Mesangial cell (primary cell): ENCODE measurements around a stretch of chr12.

- RAMPAGE, long total RNA: no peak
Measured at GRCh38 chr12:46470069-46470326, 97.4 kb upstream of the SLC38A2 start.

DNA sequence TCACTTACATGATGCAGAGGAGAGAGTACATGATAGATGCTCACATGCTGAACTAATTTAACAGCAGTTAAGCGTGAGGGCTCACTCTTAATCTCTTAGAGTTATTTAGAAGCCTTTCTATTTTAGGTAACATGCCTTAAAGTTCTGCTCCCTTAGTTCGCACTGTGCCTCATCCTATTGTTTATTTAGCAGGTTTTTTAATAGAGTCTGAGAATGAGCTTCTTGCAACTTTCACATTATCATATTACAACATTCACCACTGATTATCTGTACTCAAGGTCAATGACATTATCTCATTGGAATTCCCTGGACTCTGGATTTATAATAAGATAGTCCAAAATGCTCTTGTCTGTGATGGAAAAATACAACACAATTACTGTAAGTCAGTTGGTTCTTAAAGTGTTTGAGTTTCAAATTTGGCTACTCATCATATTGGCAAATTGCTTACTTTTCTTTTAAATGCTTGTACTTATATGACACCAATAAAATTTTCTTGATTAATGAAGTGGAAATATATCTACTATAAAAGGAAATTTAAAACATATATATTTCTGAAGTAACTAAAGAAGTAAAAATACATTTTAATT, 183.6 kb upstream of the SLC38A2 start:
- RAMPAGE, long total RNA: no peak

DNA sequence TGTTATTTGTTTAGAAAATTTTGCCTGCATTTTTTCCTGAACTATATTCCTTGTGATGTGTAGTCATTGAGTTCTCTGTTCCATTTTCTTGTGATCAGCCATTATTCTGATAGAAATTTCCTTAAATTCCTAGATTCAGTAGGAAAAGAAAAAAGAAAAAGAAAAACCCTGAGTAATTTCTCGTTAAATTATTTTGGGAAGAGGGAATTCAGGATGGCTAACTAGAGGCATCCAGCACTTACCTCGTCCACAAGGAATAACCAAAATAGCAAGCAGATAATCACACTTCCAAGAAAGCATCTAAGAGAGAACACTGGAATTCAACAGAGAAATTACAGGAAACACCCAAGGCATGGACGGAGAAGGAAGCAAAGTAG, 222.7 kb downstream of the SLC38A4 start:
- RAMPAGE, long total RNA: no peak

GRCh38 chr12:46640001-46640512, 185.7 kb downstream of the SLC38A4 start:
- RAMPAGE, long total RNA: no peak

DNA sequence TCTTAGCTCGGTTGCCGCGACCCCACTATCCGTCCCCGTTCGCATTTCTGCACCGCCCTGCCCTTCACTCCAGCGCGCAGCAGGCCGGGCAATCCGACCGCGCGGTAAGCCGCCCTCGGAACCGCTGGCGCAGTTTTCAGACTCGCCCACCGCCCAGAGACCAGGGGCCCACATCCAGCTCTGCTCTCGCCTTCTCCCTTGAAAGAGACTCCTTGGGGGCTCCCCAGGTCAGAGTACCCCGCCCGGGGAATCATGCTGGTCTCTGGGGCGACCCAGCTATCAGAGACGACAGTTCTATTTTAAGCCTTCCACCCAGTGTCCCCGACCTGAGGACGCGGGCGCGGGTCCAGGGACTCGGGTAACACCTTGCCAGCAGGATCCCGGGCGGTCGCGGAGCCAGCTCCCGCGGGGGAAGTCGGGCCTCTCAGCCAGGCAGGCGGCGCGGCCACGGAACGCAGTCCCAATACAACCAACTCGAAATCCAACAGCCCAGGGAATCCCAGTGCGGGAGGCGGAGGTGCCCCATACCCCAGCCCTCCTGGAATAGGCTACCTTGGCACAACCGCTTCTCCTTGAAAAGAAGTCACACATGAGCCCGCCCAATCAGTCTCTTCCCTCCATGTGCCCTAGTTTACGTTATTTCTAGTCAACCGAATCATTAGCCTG, 5.8 kb upstream of the SLC38A4 start:
- RAMPAGE, long total RNA: no peak

- RAMPAGE, long total RNA: no peak
Measured at GRCh38 chr12:46959484-46960087, 119.8 kb upstream of the PCED1B start.

DNA sequence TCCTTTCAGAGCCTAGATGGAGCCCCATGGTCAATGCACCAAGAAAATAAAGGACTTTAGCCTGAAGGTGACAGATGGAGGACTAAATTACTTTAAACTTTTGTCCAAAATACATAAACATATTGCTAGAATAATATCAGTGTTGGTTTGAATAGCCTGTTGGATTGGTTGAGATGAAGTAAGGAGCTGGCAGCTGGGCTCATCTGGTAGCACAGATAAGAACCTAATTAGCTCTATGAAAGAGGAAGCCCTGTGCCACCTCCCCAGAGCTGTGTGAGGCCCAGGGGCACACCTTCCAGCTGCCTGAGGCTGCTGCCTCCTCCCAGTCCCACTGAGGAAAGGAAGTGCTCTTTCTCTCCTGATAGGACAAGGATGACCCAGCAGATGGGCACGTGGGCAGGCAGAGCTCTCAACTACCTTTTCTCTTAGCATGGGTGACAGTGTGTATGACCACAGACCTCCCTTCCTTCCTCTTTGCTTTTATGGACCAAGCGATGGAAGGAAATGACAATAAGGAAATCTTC, 127.4 kb upstream of the AMIGO2 start:
- RAMPAGE, long total RNA: no peak

GRCh38 chr12:47209544-47209907, 129.8 kb upstream of the AMIGO2 start:
- RAMPAGE, long total RNA: no peak

DNA sequence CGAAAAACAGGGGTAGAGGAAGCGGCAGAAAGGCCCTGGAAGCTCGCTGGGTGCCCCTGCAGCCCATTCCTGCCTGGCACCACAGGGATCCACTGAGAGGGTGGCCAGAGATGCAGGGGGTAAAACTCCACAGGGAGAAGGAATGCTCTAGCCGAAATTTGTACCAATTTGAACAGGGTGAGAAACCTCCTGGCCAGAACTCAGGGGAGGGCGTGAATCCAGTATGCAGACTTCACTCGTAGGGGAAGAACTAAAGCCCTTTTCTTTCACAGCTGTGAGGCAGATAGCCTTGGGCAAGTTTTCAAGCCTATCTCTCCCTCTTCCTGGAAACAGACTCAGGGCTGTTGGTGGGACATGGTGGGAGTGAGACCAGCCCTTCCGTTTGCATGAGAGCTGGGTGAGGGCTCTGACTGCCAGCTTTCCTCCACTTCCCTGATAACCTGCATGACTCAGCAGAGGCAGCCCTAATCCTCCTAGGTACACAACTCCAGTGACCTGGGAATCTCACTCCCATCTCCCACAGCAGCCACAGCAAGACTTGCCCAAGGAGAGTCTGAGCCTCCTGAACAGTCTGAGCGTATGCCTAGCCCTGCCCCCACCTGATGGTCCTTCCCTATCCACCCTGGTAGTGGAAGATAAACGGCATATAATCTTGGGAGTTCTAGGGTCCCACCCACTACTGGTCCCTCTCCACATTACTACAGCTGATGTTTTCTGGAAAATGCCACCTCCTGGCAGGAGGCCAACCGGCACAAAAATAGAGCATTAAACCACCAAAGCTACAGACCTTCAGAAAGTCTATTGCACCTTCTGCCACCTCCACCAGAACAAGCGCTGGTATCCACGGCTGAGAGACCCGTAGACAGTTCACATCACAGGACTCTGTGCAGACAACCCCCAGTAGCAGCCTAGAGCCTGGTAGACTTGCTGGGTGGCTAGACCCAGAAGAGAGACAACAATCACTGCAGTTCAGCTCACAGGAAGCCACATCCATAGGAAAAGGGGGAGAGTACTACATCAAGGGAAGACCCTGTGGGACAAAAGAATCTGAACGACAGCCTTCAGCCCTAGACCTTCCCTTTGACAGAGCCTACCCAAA, 170.2 kb upstream of the AMIGO2 start:
- RAMPAGE, long total RNA: no peak

DNA sequence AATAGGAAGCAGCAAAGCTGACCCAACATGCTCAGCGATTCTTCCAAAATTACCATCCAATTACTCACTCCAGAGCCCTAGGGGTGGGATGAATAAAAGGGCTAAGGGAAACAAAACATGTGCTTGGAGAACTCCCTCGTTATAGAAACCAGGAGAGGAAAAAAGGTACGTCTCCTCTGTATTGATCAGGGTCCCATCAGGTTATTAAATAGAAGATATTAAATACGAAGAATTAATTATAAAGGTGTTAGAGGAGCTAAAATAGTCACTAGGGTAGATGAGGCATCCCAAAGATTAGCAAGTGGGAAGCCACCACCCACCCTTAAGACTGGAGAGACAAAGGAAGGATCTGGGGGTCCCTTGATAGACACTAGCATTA, 188.0 kb upstream of the AMIGO2 start:
- RAMPAGE, long total RNA: no peak

GRCh38 chr12:47362046-47362605, 282.4 kb upstream of the AMIGO2 start:
- RAMPAGE, long total RNA: no peak

DNA sequence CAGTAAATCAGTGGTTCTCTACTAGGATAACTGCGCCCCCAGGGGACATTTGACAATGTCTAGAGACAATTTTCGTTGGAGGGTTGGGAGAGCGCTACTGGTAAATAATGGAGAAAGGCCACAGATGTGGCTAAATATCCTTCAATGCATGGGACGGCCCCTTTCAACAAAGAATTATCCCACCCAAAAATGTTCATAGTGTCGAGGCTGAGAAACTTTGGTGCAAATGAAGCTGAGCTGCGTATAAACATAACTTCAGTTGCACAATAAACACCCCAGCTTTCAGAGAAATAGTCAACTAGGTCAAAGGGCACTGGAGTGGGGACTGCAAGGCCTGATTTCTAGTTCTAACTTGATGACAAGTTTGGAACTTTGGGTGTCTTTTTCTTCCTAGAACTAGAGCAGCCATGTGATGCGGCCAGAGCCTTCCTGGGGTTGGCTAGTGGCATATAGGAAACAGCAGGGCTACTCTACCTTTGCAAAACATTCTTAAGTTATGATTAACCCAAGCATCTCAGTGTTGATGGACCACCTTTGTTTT, 298.4 kb upstream of the AMIGO2 start:
- RAMPAGE, long total RNA: no peak

DNA sequence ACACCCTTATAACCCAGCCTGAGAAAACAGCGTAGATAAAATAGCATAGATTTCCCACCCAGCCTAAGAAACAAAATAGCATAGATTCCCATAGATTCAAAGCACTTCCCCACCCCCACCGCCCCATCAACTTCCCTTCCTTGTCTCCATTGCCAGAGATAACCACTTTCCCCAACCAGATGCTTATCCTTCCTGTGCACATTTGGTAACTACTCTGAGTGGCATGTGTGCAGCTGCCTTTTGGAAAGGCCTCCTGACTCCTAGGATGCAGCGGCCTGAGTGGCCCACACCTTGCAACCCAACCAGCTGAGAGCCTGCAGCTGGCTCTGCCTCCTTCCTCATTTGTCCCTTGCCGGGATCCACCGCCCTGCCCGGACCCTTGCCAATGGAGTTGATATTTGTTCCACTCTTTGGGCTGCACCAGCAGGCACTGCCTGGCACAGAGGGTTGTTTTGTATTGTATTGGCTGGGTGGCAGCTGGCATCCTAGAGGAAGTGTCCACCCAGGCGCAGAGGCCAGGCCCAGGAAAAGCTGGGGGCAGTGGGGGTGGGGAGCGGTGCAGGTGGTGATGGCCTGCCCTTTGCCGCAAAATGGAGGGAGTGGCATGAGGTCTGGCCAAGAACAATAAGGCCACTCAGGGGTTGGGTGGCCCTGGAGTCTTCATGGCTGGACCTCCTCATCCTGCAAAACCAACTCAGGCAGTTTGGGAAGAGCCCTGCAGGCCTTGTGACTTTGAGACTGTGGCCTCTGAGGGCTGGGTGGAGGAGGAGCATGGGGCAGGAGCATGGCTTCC, 4.9 kb downstream of the SLC48A1 start:
- RAMPAGE, long total RNA: no peak

GRCh38 chr12:47799368-47800014, 20.2 kb downstream of the HDAC7 start:
- RAMPAGE, long total RNA: no peak

GRCh38 chr12:47868578-47869132, 36.1 kb downstream of the VDR start:
- RAMPAGE, long total RNA: no peak

- RAMPAGE, long total RNA: no peak
Measured at GRCh38 chr12:47874361-47875303, 30.2 kb downstream of the VDR start.

DNA sequence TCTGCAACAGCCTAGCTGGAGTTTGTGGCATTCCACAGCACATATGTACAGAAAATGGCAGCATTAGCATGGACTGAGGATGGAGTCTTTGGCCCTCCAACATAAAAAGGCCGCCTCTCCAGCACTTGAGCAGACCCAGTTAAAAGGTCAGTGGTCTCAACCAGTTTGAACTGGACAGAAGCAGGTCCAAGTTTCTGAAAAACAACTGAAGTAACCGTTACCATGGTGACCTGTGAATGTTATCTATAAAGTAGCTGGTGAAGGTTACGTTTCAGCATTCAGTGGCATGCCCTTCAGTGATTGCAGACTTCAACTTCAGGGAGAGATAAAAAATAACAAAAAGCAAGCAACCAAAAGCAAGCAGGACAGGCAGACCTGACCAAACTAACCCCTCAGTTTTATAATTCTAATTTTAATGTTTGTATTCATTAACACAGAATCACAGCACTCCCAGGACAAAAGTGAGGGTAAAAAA, 34.1 kb upstream of the OR10AD1 start:
- RAMPAGE, long total RNA: no peak

DNA sequence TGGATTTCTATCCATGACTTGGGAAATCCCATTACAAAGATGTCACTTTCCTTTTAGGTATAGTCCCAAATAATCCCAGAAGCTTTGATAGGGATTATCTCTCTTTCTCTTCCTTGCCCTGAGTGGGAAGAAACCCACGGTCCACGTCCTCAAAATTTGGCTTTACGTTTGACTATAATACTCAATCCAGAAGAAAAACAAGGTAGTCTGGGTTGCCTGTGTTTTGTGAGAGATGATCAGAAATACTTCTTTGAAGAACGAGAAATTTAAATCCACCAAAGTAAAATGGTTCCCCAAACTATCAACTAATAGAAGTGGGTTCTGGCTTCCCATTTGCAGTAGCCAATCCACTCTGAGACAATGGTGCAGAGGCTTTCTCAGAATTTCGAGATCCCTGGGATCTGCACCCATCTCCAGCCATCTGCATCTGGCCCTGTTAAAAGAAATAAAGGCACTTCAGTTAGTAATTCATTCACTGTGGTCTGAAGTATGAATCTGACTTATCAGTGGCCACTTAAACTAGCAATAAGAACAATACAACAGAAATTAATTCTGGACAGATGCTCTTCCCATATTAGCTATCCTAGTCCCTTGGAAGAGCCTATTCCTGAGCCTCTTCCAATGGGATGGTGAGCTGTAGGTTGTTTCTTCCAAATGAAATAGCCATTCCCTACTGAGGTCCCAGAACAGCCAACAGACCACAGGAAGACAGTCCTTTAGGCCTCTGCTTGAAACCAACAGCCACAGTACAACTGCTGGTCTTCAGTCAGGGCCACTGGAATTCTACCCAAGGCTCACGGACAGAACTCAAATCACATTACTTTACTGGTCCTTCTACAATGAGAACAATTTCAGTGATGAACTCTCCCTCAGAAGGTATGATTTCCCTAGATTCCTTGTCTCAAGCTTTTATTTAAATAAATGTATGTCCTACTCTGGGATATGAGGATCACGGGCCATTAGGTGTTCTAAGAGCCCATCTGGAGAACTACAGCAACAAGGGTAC, 28.0 kb downstream of the KANSL2 start:
- RAMPAGE, long total RNA: no peak

- RAMPAGE, long total RNA: no peak
Measured at GRCh38 chr12:48678891-48679421, 3.1 kb downstream of the KANSL2 start.

DNA sequence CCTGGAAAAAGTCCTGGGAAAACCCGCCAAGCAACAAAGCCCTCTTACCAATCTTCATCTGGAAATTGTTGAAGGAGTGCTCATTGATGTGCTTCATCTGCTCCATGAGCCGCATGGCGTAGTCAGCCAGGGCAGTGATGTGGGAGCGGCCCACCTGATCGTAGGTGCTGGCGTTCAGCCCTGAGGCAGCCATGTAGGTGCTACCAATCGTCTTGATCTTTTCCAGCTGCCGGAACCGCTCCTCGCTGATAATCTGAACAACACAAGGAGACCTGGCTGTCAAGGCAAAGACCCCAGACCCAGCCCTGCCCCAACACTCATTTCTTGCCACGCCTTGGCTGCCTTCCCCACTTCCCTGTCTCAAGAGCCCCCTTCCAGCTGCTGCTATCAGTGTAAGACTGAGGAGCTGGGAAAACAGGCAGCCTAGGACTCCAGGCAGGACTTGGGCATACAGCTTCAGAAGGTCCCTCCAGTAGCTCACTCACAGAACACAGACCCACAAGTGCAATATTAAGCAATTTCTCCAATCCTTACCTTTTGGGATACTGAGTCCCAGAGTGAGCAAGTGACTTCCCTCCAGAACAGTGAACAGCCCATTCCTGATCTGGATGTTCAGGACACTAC, 18.1 kb downstream of the ADCY6 start:
- RAMPAGE, long total RNA: no peak